ENCODE measurements around a stretch of chr11.

- RRBS: no CpG with 5 or more reads among the region's 14 CpGs
These were observed 19.0 kb downstream of the SORL1 start for GRCh38 chr11:121471009-121471643.

GRCh38 chr11:121478702-121479313 lies 26.7 kb downstream of the SORL1 start:
- RRBS: no CpG with 5 or more reads among the region's 26 CpGs

- RRBS: no CpG with 5 or more reads among the region's 1 CpG
These were observed 168.0 kb downstream of the SORL1 start for GRCh38 chr11:121620163-121620556.

- RRBS: no CpG with 5 or more reads among the region's 5 CpGs
These were observed 200.9 kb downstream of the SORL1 start for GRCh38 chr11:121652942-121653475.

DNA sequence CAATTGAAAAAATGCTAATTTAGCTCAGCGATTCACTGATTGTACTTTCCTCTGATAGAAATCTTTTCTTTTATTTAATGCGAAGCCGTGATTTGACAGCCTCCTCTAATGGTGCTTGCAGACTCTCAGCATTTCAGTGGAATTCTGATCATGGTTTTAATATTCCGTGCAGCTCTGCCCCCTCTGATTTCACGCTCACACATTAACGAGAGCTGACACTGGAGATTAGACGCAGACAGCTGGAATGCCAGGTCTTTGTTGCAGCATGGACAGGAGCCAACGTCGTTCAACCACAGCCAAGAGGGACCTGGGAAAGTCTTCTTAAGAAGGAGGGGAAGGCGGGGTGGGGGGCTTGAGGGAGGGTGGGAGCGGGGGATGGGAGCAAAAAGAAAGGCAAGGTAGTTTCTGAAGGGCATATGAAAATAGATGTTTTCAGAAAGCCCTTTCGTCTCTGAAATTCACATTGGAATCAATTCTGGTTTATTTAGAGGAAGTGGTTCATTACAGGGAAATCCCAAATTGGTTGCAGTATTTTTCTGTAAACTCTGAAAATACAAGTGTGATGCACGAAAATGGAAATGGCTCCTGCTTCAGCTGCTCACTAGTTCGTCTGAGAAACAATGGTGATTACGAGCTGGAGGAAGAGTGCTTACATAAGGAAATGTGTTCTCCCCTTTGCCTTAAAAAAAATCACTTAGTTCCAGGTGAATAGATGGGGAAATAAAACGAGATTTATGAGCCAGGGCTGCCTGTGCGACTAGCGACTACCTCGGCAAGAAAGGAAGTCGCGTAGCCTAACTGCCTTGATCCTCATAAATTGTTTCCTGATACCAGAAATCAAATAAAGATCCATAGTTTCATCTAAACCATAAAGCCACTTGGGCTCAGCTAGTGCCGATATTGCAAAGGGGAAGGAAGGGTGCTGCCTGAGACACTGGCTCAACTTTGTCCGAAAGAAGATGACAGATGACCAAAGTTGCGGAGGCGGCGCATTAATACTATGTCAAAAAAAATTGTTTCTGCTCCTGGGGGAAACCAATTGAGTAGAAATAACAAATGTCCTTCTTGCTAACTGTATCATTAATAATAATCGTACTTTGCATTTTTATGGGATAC lies 186.1 kb downstream of the BLID start:
- RRBS: no CpG with 5 or more reads among the region's 27 CpGs

- RRBS: no CpG with 5 or more reads among the region's 2 CpGs
These were observed 156.6 kb downstream of the BLID start for GRCh38 chr11:121959484-121959796.

GRCh38 chr11:121961139-121962000 lies 154.6 kb downstream of the BLID start:
- RRBS: no CpG with 5 or more reads among the region's 4 CpGs

DNA sequence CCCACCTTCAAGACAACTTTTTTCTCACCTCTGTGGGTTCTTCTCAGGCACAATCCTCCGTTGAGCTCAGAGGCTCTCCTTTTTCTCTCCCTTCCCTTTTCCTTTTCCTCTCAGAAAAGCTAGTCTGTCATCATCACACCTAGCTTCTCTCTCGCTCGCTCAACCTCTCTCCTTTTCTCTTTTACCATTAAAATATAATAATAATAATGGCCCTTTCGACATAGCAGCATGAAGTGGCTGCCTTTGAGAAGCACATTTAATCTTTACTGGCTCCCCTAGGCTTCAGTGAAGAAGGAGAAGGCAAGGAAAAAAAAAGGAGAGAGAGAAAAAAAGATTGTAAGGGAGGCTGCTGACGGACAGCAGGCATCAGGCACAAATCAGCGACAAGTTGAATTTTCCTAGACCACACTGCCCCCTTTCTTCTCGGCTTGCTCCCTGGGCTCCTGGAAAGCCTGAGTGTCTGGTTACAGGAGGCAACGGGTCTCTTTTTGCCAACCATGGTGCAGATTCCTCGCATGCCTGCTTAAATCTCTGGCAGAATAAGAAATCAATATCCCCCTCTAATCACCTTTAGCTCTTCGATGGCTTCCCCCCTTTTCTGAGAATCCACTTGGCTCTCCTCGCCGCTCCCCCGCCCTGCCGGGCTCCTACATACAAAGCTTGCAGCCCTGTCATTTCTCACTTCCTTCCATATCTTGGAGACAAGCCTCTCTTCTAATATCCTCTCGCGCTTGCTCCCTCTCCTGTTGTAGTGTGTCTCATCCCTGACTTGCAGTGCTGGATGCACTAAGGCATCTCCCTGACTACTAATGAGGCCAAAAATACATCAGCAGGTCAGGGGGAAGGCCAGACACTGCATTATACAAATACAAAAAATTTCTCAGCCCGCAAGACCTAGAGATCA lies 14.3 kb downstream of the BLID start:
- RRBS: no CpG with 5 or more reads among the region's 17 CpGs

DNA sequence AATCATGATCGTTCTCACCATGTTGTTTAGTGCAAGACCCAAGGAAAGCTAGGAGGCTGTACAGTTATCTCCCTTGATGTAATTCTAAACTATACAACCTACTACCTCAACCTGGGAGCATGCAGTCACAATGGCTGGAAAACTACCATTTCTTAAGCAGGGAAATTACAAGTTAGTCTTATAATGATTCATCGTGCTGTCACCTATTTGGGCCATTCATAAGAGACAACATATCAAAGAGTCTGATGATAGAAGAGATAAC lies 30.4 kb upstream of the BLID start:
- RRBS: no CpG with 5 or more reads among the region's 2 CpGs

- RRBS: no CpG with 5 or more reads among the region's 6 CpGs
These were observed 189.4 kb upstream of the BLID start for GRCh38 chr11:122305406-122305831.

GRCh38 chr11:122348809-122349399 lies 232.9 kb upstream of the BLID start:
- RRBS: no CpG with 5 or more reads among the region's 9 CpGs

- RRBS: no CpG with 5 or more reads among the region's 4 CpGs
These were observed 247.2 kb upstream of the BLID start for GRCh38 chr11:122363287-122363628.

- RRBS: no CpG with 5 or more reads among the region's 5 CpGs
These were observed 58.9 kb downstream of the UBASH3B start for GRCh38 chr11:122714410-122714853.

DNA sequence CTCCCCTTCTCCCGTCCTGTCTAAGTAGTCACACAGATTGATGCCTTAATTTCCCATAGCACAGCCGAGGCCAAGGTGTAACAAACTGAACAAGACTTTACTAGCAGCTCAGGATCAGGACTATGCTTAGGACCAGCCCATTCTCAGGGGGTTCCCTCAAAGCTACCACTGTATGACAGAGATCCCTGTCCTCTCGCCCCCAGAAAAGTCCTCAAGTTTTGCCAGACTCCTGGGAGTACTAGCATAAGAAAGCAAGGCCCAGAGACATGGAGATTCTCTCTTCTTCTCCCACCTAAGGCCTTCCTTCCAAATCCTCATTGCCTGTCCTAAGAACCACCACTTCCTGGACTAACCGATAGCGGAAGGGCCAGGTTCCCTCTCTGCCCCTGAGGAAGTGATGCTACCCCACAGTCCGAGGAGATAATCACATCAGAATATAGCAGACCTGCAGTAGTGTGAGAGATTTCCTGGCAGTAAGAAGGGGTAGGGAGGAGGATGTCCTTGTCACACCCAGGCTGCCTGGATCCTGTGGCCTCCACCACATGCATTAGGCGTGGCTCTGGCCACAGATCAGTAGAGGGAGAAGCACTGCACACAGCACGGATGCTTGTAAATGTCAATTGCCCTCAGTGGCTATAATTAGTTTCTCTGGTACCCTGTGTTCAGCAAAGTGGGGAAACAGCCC lies 61.6 kb downstream of the UBASH3B start:
- RRBS: no CpG with 5 or more reads among the region's 8 CpGs

DNA sequence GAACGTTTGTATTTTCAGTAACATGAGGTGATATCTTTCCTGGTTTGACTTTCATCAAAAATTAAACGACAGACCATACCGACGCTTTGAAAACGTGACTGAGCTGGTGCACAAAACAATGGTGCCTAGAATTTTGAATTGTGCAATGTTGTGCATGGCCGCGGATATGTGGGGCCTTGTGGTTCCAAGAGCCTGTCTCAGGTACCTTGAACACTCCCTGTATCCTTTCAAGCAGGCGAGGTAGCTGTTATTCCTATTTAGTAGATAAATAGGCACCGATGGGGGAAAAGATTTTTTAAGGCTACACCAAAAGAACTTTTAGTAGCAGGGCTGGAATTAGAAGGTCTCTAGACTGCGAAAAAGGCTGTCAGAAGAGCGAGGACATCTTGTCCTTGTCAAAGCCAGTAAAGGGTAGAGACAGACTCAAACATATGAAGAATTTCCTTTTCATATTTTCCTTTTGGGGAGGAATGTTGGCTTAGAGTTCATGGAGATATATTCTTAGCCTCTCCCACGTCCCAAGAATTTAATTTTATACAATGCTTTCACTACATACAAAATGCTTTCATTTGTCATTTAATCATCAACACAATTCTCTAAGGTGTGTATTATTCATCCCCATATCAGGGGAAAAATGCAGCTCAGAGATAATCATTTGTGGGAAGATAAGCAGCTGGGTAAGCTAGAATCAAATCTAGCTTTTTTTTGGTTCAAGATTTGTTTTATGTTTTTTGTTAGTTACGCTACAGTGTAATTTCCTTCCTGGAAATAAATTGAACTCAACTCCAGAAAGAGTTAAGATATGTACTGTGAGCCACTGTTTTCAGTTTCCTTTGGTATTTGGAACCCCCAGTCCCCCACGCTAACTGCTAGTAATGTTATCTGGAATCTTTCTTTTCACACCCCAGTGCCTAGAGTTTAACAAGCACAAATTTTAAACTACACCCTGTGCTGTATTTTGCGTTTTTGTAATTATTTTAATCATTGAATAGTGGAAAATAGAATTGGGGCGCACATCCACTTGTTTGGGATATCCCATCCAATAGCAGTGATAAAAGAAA lies 1.7 kb upstream of the HSPA8 start:
- RRBS: no CpG with 5 or more reads among the region's 16 CpGs

GRCh38 chr11:123314543-123315417 lies 115.3 kb upstream of the GRAMD1B start:
- RRBS: 37% methylated on average over 3 of the region's 17 CpGs

DNA sequence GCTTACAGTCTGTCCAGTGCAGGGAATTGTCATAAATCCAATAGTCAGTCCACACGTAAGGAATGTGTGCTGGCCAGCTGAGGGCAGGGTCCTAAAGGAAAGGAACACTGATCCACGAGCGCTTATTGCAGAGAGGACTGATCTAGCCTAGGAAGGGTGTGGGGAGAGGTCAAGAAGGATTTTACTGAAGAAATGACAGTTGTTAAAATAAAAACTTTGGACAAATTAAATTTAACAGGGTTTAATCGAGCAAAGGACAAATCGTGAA lies 109.9 kb upstream of the GRAMD1B start:
- RRBS: no CpG with 5 or more reads among the region's 5 CpGs

- RRBS: no CpG with 5 or more reads among the region's 11 CpGs
These were observed 24.1 kb downstream of the GRAMD1B start for GRCh38 chr11:123453810-123454918.

GRCh38 chr11:123478244-123478693 lies 48.2 kb downstream of the GRAMD1B start:
- RRBS: no CpG with 5 or more reads among the region's 7 CpGs

DNA sequence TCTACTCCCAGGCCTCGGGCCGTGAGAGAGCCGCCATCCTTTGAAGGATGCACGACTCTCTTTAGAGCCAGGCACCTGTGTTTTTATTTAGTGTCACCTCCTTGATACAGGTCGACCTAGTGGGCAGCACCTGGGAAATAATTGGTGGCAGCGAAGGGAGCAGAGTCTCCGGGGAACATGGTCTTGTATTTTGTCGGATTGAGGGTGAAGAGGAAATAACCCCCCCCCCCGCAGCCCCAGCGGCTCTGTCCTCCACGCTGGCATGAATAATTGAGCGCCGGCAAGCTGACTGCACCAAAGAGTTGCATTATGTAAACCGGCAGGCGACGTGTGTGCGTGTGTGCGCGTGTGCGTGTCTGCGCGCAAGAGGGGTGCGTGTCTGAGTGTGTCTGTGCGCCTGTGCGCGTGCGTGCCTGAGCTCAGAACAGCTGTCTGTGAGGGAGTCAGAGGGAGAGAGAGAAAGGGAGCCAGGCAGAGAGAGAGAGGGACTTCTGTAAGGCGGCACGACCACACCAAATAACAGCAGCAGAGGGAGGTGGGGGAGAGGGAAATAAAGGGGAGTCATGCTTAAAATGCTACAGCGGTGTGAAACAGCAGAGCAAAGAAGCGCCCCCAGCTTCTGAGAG lies 94.5 kb downstream of the SCN3B start:
- RRBS: 4% methylated on average over 3 of the region's 31 CpGs

Data from AG09309 (cell line).